HT-29 (cell line): ENCODE results near the genes TEKT3 and CDRT4.

DNA sequence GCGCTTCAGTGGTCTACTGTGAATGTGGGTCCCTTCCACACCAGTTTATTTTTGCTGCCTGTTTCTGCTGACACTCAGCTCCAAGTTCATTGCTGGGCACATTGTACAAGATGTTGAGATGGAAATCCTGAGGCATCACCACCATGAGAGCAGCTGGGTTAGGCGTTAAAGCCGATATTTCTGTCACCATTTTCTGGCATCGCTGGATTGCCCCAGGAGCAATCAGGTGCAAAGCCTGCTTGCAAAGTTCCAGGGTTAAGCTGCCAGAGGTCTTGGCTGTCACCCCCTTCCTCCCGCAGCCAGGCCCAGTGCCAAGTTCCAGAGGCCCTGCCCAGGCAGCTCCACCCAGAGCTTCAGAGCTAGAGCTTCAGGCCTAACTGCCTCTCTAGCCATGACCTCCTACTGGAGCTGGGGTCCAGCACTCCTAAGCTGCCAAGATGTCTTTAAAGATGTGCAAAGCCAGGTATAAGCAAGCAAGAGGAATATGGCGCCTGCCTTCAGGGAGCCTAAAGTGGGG lies 8.7 kb upstream of the TMEM238L start:
- RAMPAGE, long total RNA, result no peak

DNA sequence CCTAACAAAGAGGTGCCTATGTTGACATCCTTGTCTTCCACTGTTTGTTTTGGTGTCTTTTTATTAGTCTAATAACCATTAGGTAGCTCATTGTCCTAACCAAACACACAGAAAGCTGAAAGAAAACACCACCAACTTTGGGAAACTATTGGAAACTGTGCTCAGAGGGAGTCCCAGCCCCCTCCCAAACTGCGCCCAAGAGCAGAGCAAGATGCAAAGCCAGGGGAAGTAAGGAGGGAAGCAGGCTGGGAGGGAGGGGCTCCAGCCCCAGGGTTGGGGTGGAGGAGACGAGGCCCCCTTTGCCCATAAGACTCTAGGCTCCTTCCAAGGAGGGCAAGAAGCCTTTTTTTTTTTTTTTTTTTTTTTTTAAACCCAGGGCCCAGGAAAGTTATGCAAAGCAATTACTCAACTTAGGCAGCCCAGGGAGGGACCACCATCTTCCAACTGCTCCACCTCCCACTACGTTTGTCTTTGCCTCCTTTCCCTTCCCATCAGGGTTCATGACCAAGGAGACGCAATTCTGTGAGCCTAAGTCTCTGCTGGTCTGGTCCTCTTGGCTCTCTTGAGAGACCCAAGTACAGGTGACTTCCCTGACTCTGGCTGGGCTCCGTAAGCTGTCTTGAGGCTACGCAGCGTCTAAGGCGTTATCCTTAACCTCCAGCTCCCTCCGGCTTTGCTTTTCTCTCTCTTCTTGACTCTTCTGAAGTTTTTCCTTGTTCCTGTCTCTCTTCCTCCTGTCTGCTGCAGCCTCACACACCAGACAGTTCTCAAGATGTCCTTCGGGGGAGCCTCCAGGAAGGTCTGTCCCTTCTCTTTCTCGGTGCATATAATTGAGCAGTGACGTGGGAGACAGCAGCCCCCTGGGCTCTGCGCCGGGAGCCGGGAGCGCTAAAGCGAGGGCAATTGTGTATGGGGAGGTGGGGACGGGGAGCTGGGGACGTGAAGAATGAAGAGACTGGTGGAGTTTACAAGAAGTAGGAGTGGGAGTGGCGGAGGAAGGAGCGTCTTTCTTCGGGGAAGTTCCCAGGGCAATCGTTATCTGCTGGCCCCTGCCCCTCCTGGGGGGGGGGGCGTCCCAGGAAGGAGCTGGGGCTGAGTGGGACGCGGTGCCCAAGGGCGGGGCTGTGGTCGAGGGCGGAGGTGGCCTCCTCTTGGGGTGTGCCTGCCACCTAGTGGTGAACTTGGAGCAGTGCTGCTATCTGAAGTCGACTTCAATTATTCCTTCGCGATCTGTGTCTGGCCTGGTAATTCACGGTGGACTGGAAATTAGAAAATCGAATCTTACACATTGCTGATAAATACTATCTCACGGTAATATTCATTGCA lies 6.7 kb upstream of the PIRT start:
- RAMPAGE, long total RNA, result no peak

DNA sequence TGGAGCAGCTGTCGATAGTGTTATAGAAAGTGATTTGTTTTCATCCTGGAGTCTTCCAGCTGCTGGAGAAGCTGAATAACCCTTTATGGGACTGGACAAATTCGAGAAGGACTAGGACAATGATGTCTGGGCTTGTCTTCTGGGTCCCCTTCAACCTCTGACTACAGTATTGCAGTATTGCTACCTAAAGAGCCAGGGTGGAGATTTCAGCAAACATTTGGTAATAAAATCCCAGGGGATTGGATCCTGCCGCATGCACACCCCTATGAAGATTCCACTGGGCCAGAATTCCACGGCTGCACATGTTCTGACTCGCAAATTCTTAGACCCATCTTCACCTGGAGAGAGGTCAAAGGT lies 93.5 kb upstream of the PIRT start:
- RAMPAGE, long total RNA, result no peak

- RAMPAGE, long total RNA, result no peak
These were observed 66.7 kb upstream of the SHISA6 start for GRCh38 chr17:11174316-11174766.

DNA sequence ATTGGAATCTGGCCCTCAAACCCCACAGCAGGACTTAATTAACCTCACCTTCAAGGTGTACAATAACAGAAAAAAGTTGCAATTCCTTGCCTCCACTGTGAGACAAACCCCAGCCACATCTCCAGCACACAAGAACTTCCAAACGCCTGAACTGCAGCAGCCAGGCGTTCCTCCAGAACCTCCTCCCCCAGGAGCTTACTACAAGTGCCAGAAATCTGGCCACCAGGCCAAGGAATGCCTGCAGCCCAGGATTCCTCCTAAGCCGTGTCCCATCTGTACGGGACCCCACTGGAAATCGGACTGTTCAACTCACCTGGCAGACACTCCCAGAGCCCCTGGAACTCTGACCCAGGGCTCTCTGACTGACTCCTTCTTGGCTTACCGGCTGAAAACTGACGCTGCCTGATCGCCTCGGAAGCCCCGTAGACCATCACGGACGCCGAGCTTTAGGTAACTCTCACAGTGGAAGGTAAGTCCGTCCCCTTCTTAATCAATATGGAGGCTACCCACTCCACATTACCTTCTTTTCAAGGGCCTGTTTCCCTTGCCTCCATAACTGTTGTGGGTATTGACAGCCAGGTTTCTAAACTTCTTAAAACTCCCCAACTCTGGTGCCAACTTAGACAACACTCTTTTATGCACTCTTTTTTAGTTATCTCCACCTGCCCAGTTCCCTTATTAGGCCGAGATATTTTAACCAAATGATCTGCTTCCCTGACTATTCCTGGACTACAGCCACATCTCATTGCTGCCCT lies 23.1 kb downstream of the ZNF18 start:
- RAMPAGE, long total RNA, result no peak

GRCh38 chr17:12045933-12046764 lies 25.5 kb downstream of the MAP2K4 start:
- RAMPAGE, long total RNA, result no peak

GRCh38 chr17:12084228-12085065 lies 63.8 kb downstream of the MAP2K4 start:
- RAMPAGE, long total RNA, result no peak

DNA sequence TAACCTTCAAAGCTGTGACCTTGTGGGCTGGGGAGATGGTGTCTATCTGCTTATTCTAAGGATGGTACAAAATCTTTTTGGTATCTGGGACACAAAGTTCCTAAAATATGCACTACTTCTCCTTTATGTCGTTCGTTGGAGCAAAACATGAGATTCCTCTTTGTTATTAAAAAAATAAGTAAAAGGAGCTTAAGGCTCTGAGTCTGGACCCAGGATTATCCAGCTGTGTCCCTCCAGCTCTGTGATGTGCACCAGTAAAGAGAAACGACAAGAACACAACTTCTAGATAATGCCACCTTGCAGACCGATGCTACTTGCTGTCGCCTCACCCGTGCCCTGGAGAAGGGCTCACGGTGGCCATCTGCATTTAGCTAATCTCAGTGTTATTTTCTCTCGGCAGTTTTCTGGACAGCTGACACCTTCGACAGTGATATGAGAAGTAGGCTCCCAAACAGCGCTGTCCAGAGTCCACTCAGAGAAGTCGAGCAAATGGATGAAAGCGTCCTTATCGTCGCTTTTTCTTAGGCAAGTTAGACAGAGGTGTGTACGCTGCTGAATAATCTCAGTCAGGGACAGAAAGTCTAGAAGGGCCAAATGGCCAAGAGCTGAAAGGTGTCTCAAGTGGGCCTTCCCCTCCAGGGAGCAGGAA lies 42.6 kb upstream of the MYOCD start:
- RAMPAGE, long total RNA, result no peak

- RAMPAGE, long total RNA, result no peak
These were observed 3.3 kb downstream of the ARHGAP44 start for GRCh38 chr17:12792554-12793137.

DNA sequence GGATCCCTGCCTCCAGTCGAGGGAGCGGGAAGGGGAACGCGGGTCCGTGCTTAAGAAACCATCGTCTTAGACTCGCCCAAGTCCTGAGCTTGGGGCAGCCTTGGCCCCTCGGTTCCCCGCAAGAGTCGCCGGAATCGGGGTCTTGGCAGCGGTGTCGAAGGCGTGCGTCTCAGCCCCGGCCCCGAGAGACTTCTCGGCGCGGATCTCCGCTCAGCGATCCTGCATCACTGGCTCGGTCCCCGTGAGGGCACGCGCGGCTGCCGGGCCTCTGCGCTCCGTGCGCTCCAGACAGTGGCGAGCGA lies 453 bp downstream of the HS3ST3A1 start:
- RAMPAGE, long total RNA, result no peak

DNA sequence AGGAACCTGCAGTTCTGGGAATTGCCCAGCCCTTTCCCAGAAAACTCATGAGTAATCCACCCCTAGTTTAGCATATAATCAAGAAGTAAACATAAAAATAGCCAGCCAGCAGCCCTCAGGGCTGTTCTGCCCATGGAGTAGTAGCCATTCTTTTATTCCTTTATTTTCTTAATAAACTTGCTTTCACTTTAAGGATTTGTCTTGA lies 37.5 kb upstream of the HS3ST3A1 start:
- RAMPAGE, long total RNA, result no peak

DNA sequence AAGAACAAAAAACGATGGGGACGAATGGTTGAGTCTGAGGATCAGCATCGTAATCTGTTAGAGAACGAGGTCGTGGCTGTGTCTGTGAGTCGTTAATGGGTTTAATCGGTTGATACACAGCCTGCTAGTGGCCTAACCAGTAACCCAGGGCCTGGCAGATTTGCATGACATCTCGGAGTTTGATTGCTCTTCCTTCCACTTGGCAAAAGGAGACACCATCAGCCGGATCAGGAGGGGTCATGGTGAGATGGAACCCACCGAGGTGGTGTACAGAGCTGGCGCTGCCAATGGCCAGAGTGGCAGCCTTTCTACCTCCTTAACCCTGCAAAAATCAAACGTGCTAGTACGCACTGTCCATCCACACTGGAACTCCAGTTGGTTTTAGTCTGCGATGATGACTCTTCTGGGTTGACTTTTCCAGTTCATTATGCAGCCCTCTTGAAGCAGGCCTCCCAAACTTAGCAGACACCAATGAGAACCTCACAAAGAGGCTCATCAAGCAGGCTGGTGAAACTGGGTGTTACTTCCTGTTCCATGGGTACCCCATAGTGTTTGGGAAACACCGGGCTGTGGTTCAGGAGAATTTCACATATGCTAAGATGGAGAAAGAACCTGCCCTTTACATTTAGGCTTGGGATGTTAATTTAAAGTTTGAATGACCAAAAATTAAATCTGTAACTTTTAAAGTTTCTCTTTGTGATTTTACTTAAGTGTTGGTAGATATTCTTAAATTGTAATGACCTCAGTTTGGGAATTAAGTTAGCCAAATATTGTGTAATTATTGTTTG lies 4.1 kb downstream of the HS3ST3B1 start:
- RAMPAGE, long total RNA, result no peak

- RAMPAGE, long total RNA, result no peak
These were observed 31.5 kb downstream of the HS3ST3B1 start for GRCh38 chr17:14332291-14332865.

DNA sequence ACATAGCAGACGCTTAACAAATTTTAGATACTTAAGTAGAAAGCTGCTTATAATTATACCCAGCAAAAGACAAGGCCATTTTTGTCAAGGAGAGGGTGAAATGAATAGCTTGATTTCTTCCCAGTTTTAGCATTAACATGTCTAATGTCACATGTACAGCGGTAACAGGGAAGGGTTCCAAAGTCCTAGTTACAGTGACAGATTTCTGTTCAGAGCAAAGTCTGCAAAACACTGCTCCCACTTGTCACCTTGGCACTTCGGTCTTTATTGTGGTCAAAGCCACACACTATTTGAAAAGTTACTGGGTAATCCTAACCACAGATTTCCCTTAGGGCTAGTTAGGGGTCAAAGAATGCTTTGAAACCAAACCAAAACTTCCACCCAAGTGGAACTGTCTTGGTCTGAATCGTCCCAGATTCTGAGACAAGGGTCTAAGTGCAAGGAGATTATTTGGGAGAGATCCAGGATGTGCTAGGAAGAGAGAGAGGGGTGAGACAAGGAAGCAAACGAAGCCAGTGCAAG lies 455.6 kb downstream of the HS3ST3B1 start:
- RAMPAGE, long total RNA, result no peak

GRCh38 chr17:15236189-15236938 lies 28.8 kb downstream of the PMP22 start:
- RAMPAGE, long total RNA, result no peak

GRCh38 chr17:15341278-15342127 lies at the start of gene TEKT3:
Gene TEKT3, minus strand, starts transcription at chr17:15341597.
- RAMPAGE, long total RNA, result no peak

DNA sequence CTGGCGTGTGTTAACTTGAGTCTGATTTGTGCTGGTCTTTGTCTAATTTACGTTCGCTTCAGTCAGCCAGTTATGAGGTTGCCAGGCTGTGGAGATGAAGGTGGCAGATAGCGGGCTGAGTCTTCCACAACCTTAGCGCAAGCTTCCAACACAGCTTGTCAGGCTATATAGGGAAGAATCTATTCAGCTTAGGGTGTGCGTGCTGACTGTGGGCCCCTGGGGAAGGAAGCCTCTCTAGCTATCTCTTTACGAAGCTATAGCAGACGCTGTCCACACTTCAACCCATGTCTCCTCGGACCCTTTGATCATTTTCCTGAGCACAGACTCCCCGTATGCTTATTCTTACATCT lies 9.8 kb upstream of the TEKT3 start:
- RAMPAGE, long total RNA, result no peak

DNA sequence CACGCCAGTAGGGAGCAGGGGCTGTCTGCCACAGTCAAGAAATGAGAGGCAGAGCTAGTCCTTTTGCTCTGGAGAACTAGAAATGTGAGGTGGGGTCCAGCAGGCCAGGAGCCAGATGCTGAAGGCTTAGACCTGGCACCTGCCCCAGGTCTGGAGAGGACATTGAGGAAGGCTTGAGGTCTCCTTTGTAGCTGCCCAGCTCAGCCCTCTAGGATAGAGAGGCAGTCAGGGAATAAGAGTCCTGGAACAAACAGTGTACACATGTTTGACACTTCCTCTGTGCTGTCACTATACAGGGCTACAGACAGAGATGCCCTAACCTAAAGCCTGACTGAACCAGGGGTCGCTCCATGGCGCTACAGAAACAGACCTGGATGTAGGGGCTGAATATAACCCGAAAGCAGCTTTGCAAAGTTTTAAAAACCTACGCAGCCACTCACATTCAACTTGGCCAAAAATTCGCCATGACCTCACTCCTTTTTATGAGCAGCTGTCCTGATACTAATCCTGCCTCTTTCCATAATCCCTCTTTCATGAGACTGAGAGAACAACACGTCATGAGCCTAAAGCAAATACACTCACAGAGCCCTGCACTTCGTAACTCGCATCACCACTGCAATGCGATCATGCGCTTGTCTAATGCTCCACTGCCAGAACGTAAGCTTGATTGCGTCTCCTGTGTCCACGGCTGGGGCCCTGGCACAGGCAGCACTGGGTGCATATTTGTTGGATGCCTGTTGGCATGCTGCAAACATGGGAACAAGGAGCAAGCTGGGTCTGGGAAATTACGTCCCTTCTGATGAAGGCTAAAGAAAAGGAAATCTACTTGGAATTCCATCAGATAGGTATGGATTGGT lies 36.4 kb downstream of the CDRT4 start:
- RAMPAGE, long total RNA, result no peak

- RAMPAGE, long total RNA, result no peak
These were observed 33.1 kb downstream of the CDRT4 start for GRCh38 chr17:15434256-15434883.

DNA sequence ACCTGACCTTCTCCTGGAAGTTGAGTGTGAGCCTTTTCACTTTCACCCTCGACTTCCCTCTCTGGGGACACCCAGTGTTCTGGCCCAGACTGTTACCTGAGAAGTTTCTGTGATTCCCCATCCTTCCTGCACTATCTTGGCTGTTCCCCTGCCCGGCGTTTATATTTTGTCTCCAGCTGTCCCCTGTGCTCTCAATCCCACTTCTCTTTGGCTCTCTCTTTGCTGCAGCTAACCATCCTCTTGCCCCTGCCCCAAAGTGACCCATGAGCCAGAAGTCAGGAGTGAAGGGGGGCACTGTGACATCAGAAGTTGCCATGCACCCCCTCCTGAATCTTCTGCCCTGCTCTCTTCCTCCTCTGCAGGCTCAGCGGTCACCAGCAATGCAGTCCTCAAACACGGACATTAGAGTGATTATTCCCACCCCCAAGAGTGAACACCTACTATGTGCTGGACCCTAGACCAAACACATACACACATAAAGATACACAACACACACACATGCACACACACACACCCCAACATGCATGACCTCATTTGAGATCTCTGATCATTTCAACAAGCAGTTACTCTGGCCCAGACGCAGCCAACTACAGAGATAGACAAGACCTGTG lies at the start of gene CDRT4:
Gene CDRT4, minus strand, starts transcription at position 258 of the 611 bp plus-strand sequence.
- RAMPAGE, long total RNA, result no peak